Cerebellum (tissue), 5 donors: ENCODE measurements around the genes DYNC2I2 and SPOUT1.

GRCh38 chr9:128629865-128630685, 26.6 kb downstream of the DYNC2I2 start:
- PRO-cap, 3 experiments: no peak in any of the 3 experiments
- RAMPAGE, long total RNA: no peak

- PRO-cap, 3 experiments: peak in 3 of 3 experiments; most common plus-strand start chr9:128656796 (in 2); most common minus-strand start chr9:128656658 (in 3)
- RAMPAGE, long total RNA: no peak
These were observed at the start of gene DYNC2I2 for GRCh38 chr9:128656237-128657443. Gene DYNC2I2, minus strand, starts transcription at chr9:128656847.

- PRO-cap, 3 experiments: no peak in any of the 3 experiments
- RAMPAGE, long total RNA: no peak
These were observed 4.4 kb upstream of the SET start for GRCh38 chr9:128684154-128685481.

DNA sequence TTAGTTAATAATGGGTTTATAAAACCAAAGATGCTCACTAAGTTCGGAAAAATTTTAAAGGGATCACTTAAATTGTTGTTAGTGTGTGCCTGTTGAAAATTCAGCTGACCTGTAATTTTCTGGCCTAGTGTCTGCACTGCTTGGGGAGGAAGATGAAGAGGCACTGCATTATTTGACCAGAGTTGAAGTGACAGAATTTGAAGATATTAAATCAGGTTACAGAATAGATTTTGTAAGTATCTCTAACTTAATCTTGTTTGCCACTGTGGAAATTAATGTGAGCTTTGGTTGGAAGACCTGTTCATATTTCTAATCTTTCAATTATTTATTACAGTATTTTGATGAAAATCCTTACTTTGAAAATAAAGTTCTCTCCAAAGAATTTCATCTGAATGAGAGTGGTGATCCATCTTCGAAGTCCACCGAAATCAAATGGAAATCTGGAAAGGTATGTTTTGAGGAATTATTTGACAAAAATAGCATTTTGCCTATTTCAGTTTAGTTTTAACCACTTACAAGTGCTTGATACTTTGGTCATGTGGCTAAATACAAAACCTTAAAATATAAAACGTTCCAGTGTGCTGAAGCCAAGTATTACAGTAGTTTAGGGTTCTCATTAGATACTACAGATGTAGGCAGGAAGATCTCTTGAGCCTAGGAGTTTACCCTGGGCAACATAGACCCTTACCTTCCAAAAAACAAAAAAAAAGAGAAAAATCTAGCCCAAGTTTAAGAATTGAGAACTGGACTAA, 3.7 kb downstream of the SET start:
- PRO-cap, 3 experiments: no peak in any of the 3 experiments
- RAMPAGE, long total RNA: no peak

- PRO-cap, 3 experiments: no peak in any of the 3 experiments
- RAMPAGE, long total RNA: no peak
These were observed 3.8 kb upstream of the ZDHHC12 start for GRCh38 chr9:128727562-128728225.

DNA sequence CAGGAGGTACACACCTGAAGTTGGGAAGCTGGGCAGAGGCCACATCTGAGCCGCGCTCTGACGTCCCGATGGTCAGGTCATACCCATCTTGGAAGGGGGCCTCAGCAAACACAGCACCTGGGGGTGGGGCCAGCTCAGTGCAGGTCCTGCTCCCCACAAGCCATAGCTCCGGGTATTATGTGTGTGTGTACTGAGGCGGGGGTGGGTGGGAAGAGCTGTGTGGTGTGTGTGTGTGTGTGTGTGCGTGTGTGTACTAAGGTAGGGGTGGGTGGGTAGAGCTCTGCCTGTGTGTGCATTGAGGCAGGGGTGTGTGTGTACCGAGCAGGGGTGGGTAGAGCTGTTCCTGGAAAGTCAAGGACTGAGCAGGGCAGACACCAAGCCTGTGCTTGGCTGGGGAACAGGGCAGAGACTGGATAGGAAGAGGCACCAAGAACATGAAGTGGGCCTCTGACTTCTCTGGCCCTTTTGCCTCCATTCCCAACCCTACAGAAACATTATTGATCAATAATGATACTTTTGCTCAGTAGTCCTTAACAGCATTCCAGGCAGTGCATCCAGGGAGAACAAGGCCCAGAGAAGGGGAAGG, 5.4 kb downstream of the SPOUT1 start:
- PRO-cap, 3 experiments: no peak in any of the 3 experiments
- RAMPAGE, long total RNA: no peak

DNA sequence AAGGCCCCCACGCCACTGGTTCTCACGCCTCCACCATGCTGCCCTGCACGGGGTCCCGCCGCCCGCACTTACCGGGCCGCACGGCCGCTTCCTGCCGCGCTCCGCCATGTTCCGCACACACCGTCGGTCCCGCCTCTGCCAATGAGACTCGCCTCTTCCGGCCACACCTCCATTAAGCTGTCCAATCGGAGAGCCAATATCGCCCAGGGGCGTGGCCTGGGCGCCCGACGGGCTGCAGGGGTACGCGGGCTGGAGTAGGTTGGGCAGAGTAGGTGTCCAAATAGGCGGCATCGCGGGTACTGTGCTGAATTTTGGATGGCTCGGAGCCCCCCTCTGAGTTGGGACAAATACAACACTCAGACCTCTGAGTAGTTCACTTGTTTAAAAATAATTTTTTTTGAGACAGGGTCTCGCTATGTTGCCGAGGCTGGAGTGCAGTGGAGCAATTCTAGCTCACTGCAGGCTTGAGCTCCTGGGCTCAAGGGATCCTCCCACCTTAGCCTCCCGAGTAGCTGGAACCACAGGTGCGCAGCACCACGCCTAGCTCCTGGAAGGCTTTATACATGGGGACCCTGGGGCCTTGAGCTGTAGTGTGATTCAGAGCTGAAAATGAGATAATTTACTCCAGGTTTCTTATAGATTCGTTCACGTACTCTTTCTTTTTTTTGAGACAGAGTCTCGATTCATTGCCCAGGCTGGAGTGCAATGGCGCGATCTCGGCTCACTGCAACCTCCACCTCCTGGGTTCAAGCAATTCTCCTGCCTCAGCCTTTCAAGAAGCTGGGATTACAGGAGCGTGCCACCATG, at the start of gene SPOUT1:
Gene SPOUT1, minus strand, starts transcription at position 122 of the 807 bp plus-strand sequence.
- PRO-cap, 3 experiments: peak in 3 of 3 experiments; most common plus-strand start position 243 of the sequence (in 1); most common minus-strand start position 115 of the sequence (in 2)
- RAMPAGE, long total RNA: no peak

DNA sequence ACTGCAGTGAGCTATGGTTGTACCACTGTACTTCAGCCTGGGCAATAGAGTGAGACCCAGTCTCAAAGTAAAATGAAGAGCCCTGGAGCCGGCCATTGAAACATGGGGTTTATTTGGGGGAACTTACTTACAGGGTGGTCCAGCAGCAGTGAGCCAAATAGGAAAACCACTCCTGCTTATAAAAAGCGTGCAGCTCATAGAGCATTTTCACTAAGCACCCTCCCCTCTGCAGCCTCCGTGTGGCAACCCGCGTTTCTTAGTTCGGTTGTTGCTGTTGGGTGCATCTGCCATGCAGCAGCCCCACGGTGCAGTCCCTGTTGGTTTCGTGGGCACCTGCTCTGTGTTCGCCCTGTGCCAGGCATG, 10.2 kb upstream of the PHYHD1 start:
- PRO-cap, 3 experiments: no peak in any of the 3 experiments
- RAMPAGE, long total RNA: no peak

DNA sequence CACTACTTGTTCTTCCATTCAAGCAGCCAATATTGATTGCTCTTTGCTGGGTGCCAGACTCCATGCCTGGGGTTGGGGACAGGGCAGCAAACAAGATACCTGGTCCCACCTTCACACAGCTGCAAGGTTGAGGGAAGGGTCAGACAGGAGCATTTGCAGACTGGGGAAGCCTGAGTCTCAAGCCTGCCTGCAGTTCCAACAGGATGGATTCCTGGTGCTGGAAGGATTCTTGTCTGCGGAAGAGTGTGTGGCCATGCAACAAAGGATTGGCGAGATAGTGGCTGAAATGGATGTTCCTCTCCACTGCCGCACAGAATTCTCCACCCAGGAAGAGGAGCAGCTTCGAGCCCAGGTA, 6.0 kb downstream of the PHYHD1 start:
- PRO-cap, 3 experiments: no peak in any of the 3 experiments
- RAMPAGE, long total RNA: no peak

DNA sequence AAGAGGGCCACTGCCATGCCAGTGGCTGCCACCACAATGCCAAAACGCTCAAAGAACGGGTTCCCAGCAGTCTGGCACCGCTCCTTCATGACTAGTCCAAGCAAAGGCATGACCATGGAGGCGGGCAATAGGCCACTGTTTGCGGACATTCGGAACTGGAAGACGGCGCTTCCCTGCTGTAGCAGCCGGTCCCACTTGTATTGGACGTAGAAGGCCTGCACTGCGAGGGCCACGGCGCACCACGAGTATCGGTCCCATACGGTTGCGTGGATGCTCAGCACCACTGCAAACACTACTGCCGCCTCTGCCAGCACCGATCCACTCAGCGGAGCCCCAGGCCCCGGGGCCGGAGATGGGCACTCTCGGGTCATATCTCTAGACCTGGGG, 477 bp downstream of the DOLK start:
- PRO-cap, 3 experiments: no peak in any of the 3 experiments
- RAMPAGE, long total RNA: no peak

DNA sequence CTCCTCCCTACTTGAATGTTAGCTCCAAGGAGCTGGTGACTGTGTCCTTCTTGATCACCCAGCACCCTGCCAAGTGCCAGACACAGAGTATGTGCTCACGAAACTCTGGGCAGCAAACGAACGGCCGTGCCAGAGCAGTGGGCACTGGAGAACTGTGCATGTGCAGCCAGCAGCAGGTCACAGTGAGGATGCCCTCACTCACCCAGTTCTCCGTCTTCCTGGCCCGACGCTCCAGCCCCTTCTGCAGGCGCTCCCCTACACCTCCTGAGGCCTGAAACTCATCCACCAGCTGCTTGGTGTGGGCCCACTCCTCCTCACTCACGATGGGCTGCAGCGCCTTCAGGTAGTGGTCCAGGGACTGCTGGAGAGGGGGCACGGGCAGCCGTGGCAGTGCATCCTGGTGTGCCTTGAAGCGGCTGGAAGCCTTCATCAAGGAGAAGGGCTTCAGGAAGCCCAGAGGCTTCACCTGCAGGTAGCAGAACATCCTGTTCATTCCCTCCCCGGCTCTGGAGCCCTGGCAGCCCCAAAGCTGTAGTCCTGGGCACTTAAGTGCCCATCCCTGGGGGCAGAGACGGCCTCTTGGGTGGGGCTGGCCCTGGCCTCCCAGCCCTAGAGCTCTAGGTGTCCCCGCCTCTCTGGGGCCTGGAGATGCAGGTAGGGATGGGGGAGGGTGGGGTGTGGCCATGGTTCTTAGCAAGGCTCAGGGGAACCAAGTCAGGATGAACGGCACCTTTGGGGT, 2.8 kb downstream of the CRAT start:
- PRO-cap, 3 experiments: no peak in any of the 3 experiments
- RAMPAGE, long total RNA: no peak

GRCh38 chr9:129145703-129146326, 32.2 kb downstream of the IER5L start:
- PRO-cap, 3 experiments: peak in 2 of 3 experiments; most common minus-strand start chr9:129145833 (in 2)
- RAMPAGE, long total RNA: no peak

DNA sequence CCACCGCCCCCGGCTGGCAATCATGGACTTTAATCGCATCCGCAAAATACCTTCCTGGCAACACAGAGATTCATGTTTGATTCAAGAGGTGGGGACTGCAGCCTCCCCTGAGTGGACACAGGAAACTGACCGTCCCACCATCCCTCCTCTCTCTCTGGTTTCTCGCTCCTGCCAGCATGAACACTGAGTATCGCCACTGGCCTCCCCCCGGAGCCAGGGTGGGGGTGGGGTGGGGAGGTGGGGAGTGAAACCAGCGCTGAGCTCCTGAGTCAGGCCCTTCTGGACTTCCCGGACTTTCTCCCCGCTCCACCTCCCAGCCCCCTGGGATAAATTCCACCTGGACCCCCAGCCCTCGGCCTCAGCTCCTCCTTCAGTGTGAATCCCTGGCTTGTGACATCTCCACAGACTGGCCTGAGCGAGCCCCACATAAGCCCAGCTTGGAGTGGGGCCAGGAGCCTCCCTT, 137.2 kb upstream of the IER5L start:
- PRO-cap, 3 experiments: no peak in any of the 3 experiments
- RAMPAGE, long total RNA: no peak

- PRO-cap, 3 experiments: peak in 1 of 3 experiments; most common minus-strand start chr9:129321228 (in 1)
- RAMPAGE, long total RNA: no peak
These were observed 143.3 kb upstream of the IER5L start for GRCh38 chr9:129321140-129321946.

DNA sequence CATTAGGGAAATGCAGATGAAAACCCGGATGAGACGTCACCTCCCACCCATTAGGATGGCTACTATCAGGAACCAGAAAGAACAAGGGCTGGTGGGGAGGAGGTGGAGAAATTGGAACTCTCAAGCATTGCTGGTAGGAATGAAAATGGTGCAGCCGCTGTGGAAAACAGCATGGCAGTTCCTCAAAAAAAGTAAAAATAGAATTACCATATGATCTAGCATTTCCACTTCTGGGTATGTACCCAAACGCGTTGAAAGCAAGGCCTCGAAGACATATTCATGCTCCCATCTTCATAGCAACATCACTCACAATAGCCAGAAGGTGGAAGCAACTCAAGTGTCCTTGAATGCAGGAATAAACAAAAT, 166.6 kb upstream of the IER5L start:
- PRO-cap, 3 experiments: no peak in any of the 3 experiments
- RAMPAGE, long total RNA: no peak

- PRO-cap, 3 experiments: peak in 3 of 3 experiments; most common plus-strand start chr9:129383776 (in 1); most common minus-strand start chr9:129383599 (in 1)
- RAMPAGE, long total RNA: no peak
These were observed 205.7 kb upstream of the IER5L start for GRCh38 chr9:129383494-129384391.

DNA sequence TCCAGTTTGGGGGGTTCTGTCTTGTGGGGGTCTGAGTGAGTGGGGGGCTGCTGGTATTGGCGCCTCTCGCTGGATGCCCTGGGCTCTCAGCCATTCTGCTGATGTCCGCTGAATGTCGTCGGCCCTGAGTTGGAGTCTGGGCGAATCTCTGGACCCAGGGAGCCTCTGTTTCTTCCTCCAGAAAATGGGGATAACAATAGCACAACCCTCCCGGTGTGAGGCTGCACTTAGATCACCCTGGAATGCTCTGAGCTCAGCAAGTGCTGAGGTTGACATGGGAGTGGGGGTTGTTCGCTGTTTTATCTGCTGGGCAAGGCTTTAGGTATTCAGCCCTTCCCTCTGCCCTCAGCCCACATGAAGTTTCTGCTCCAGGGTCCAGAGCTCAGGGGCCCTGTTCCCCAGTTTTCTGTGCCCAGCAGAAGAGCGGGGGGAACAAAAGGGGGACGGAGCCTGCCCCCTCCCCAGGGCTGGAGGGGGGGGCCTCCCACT, 215.9 kb downstream of the C9orf50 start:
- PRO-cap, 3 experiments: no peak in any of the 3 experiments
- RAMPAGE, long total RNA: no peak

DNA sequence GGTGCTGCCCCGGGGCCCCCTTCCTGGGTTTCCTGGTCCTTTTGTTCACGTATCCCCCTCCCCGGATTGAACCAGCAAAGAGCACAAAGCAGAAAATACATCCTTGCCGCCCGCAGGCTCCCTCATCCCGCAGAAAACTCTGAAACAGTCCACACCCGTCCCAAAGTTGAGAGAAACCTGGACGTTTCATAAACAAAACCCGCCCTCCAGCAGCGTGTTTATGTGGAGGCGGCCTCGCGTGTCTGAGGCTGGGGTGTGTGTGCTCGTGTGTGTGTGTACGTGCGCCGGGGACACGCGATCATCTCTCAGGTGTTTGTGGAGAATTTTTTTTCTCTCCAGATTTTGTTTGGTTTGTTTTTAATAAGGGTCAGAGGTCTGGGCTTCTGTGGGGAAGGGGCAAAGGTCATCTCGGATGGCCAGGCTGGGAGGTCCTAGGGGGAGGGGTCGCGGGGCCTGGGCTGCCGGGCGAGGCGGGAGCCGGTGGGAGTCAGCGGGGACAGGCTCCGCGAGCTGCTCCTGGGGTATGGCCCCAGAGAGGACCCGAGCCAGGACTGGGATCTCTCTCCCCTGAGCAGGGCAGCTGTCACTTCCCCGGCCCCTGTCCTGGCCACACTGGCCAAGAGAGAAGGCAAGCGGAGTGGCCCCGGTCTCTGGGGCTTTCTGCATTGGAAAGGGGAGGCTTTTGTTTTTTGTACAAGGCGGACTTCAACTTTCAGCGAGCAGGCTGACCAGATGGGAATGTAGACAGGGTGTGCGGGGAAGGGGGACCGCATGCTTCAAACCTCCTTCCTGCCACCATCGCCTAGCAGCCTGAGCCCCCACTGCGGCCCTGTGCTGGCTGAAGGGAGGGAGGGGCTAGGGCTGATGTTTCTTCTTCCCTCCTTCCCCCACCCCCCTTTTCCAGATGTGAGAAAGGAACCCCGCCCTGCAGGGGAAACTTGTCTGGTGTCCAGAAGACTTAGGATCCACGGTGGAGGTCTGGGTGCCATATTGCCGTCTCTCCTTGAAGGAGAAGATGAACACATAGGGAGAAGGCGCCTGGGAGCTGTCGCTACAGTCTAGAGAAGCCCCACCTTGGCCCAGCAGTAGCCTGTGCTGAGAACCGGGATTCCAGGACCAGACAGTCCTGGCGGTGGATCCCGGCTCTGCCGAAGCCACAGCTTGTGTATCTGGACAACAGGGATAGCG, 206.2 kb downstream of the C9orf50 start:
- PRO-cap, 3 experiments: peak in 3 of 3 experiments; most common plus-strand start position 270 of the sequence (in 1); most common minus-strand start position 141 of the sequence (in 3)
- RAMPAGE, long total RNA: no peak

GRCh38 chr9:129464819-129465556, 155.9 kb downstream of the C9orf50 start:
- PRO-cap, 3 experiments: no peak in any of the 3 experiments
- RAMPAGE, long total RNA: no peak

GRCh38 chr9:129557085-129557909, 63.6 kb downstream of the C9orf50 start:
- PRO-cap, 3 experiments: no peak in any of the 3 experiments
- RAMPAGE, long total RNA: no peak